Fibroblast of the aortic adventitia (primary cell): ENCODE results near the gene NUAK2.

DNA sequence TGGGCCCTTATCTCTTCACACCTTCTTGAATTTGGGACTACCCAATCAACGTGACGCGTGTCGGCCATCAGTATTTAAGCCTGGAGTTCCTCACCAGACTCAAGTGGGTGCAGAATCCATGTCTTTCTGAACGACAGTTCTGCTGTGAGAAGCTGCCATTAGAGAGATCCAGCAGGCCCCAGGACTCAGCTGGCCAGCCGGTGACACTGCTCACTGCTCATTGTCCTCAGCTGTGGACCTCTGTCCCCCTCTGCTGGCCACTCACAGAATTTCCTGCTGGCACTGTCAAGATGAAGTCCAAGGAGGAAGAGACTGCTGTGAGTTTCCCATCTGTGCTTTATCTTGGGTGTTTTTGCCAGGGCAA lies 28.3 kb downstream of the TMCC2 start:
- CAGE, long polyA plus RNA = no peak

GRCh38 chr1:205283566-205284176 lies 37.9 kb downstream of the NUAK2 start:
- CAGE, long polyA plus RNA = no peak

GRCh38 chr1:205300769-205301730 lies 20.5 kb downstream of the NUAK2 start:
- CAGE, long polyA plus RNA = no peak

GRCh38 chr1:205321128-205322410 lies at the start of gene NUAK2:
Gene NUAK2, minus strand, starts transcription at chr1:205321745.
- CAGE, long polyA plus RNA = no peak

DNA sequence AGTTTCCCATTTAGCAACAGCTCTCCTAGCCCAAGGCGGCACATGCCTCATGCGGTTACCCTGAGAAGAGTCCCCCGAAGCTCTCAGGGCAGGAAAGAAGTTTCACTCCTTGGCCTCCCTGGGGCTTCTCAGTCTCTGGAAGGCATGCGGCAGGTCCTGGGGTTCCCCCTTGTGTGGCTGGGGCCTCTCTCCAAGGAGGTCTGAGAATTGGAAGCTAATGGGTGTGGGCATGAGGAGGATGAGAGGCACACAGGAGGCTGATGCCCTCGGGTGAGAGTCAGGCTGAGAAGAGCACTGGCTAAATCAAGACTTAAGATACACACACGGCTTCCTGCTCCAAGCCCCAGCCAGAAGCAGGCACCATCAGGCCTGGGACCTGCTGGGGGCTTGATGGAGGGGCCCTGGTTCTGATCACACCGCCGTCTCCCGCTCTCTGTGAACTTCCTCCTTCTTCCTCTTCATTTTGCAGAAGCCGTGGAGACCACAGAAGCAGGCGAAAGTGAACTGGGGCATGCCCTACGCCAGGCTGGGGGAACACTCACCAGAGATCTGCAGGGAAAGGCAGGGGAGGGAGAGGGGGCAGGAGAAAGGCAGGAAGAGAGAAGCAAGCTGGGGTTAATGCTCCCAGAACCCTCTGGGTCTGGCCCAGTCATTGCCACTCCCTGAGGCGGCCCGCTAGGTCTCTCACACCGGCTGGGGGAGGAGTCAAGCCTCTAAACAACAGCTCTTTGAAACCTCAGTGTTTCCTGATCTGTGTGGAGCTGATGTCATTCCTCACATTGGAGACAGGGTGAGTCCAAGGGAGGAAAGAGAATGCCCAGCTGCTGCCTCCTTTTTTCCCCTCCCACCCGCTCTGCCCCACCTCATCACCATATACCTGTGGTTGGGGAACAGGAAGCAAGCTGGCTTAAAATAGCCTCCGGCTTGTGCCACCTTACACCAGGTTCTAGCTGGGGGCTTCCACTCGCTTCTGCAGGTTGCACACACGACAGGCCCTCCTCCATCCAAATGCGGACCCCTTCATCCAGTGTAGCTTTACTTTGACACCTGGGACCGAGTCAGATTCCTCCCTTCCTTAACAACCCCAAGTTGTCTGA lies 15.0 kb downstream of the BLACAT1 start:
- CAGE, long polyA plus RNA = no peak

- CAGE, long polyA plus RNA = no peak
Measured at GRCh38 chr1:205495244-205495960, 9.1 kb upstream of the CDK18 start.

- CAGE, long polyA plus RNA = no peak
Measured at GRCh38 chr1:205528812-205529745, 24.6 kb downstream of the CDK18 start.

DNA sequence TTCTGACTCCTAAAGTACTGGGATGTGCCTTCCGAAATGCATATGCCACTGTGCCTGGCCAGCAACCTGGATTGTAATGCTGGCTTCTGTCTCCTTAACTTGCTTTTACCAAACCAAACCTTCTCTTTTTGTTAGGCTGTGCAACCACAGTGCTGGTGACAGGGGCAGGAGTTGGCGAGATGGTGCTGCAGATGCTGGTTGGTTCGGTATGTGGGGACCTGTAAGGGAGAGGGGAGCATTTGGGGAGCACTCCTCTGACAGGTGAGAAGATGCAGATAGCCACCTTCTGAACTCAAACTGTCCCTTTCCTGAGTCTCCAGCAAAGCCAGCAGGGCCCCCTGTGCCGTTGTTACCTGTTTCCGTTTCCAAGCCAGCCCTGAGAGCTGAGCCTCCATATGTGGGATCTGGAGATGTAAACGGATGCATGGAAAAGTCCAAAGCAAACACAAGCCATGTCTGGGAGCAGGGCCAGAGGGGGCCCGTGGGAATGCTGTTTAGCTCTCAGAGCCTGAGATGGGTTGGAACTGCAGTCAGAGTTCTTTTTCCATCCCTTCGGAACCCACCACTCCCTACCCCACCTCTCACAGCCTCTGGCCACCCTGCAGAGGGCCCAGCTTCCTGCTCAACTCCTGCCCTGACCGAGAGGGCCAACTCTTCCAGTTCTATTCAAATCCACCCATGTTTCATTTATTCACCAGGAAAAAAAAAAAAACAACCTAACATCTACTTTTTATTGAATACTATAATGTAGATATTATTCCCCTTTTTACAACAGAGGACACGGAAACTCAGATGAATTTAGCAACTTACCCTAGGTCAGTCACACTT lies 29.0 kb downstream of the MFSD4A start:
- CAGE, long polyA plus RNA = no peak

GRCh38 chr1:205620187-205620913 lies 11.5 kb downstream of the ELK4 start:
- CAGE, long polyA plus RNA = no peak

GRCh38 chr1:205626104-205626875 lies 5.5 kb downstream of the ELK4 start:
- CAGE, long polyA plus RNA = no peak

GRCh38 chr1:205633288-205633930 lies 1.6 kb upstream of the ELK4 start:
- CAGE, long polyA plus RNA = no peak

- CAGE, long polyA plus RNA = no peak
Measured at GRCh38 chr1:205748061-205748391, 2.0 kb downstream of the NUCKS1 start.

GRCh38 chr1:205783763-205784563 lies 8.7 kb upstream of the RAB29 start:
- CAGE, long polyA plus RNA = no peak

- CAGE, long polyA plus RNA = no peak
Measured at GRCh38 chr1:206464385-206465384, 5.6 kb upstream of the IKBKE start.

- CAGE, long polyA plus RNA = no peak
Measured at GRCh38 chr1:206470724-206471491, 632 bp downstream of the IKBKE start.

DNA sequence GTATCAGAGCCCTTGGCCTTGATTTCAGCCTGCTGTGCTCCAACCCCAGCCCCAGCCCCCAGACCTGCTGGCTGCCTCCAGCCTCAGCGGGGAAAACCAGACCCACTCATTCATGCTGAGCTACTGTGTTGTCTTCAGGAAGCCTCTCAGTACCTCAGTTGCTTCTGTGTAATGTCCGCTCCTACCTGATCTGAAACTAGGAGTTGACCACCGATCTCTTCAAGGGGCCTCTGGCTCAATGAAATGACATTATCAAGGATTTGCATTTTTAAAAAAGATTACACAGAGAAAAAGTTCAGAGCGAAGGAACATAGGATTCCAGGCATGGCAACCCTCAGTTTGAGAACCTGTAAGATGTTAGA lies 1.3 kb downstream of the IKBKE start:
- CAGE, long polyA plus RNA = no peak

DNA sequence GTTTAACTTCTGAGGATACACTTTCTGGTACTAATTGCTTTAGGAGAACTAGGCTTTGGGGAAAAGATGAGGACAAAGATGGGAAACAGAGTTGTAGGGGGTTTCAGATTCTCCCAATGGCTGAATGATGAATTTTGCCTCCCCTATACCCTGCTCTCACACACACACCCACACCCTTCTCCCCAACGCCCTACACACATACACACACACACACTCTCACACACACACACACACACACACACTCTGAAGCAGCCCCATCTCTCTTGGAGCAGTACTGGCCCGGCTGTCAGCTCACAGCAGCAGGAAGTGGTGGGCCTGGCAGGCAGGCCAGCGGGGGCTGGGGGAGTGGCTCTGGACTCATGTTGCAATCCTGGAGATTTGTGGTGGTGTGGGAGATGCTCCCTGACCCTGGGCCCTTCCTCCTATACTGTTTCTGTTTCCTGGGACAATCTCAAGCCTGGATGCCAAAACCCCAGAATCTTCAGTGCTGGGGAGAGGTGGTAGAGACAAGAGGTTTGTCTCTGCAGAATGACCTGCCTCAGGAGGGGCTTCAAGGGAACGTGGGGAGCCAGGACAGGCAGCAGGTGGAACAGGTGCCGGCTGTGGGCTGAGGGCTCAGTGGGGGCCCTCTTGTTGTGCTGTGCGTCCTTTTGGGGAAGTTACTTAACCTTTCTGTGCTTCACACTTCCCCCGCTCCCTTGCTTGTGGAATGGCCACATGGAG lies 2.3 kb downstream of the IKBKE start:
- CAGE, long polyA plus RNA = no peak

GRCh38 chr1:206509087-206509595 lies 1.8 kb downstream of the RASSF5 start:
- CAGE, long polyA plus RNA = no peak

GRCh38 chr1:206563381-206564081 lies 48.7 kb downstream of the EIF2D start:
- CAGE, long polyA plus RNA = no peak

DNA sequence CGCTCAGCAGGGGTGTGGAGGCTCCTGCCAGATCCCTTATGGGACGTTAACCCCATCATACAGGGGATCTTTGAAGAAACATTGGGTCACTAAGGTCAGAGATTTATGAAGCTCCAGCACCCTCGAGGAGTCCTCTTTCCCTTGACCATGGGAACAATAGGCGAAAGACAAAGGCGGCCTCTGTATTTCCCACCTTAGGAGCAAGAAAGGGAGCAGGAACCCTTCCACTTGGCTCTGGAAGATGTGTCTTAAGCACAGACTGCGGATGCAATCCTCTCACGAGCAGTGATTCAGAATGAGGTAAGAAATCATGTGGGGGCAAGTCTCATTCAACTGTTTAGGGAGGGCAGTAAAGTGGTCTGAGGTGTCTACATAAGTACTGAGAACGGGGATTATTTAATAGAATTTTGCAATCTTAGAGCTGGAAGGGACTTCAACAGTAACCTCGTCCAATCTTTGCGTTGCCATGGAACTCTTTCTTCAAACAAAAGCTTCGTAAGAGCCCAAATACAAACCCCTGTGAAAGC lies 1.7 kb upstream of the DYRK3 start:
- CAGE, long polyA plus RNA = no peak